ENCODE results near the gene EXOC1.

GRCh38 chr4:54154276-54154692, 54.3 kb downstream of the GSX2 start:
- PRO-cap = no peak

DNA sequence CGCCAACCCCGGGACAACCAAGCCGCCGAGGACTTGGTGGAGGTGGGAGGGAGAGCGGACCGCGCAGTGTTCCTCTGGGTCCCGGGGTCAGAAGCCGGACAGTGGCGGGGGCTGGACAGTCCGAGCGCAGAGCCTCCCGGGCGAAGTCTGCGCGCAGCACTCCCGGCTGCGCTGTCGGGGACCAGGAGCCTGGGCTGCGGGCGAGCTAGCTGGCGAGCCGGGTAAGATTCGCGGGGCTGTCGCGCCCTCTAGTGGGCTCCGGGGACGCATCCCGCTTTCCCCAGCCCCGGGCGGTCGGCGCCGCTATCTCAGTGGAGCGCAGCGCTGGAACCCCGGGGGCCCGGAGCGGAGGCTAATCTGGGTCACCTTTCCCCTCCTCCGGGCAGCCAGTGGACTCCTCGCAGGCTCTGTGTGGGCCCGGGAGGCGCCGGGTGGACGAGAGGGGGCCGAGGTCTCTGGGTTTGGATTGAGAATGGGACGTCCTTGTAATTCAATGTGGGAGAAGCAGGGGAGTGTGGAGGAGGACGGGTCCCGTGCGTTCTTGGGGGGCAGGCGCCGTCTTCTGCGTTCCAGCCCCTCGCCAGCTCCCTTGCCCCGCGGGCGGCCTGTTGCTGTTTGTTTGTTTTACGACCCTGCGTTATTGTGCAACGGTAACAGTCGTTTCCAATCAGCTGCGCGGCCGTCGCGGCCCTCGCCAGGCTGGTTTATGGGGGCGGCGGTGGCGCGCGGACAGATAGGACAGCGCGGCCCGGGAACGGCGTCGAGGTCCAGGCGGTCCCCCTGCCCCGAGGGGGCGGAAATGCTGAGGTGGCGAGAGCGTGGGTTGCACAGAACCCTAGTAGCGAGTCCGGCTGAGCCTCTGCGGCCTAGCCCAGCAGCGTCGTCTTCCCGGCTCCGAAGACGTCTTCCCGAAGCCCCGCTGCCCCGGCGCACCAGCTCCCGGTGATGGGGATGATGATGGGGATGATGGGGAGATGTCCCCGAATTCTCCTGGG, 4.4 kb downstream of the PDGFRA start:
- PRO-cap = no peak

DNA sequence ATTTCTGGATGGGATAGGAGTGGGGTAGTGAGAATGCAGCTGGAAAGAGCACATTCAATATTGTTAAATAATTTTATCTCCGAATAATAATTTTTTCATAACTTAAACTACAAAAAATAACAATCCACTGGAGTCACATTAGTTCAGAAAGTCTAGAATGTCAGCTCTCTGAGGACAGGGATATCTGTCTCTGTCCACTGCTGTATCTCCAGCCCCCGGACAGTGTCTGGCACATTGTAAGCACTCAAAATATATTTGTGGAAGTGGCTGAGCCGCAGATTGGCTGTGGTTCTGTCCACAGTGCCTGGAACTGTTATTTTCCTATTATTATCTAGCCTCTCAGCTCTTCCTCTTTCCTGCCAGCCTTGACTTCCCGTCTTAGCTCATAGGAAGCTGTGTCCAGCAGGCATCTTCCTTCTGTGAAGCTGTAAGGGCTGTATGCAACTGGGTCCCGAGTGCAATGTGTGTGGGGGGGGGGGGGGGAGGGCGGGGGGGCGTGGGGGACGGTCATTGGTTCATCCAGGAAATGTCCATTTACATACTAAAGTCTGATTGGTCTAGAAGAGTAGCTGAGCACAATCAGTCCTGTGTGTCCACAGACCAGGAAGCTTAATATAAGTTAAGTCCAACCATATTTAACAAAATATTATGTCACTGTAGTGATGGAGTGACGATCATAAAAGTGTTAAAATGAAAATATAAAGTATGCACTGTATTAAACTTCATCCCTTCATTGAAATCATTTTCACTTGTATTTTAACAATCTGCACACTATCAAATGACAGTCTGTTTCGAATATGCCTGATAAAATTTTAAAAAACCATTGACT, 210.7 kb downstream of the PDGFRA start:
- PRO-cap = bidirectional peak, plus-strand start at position 578 of the sequence, minus-strand start at position 468 of the sequence

- PRO-cap = no peak
Observed at GRCh38 chr4:54534902-54535308, 122.9 kb upstream of the KIT start.

DNA sequence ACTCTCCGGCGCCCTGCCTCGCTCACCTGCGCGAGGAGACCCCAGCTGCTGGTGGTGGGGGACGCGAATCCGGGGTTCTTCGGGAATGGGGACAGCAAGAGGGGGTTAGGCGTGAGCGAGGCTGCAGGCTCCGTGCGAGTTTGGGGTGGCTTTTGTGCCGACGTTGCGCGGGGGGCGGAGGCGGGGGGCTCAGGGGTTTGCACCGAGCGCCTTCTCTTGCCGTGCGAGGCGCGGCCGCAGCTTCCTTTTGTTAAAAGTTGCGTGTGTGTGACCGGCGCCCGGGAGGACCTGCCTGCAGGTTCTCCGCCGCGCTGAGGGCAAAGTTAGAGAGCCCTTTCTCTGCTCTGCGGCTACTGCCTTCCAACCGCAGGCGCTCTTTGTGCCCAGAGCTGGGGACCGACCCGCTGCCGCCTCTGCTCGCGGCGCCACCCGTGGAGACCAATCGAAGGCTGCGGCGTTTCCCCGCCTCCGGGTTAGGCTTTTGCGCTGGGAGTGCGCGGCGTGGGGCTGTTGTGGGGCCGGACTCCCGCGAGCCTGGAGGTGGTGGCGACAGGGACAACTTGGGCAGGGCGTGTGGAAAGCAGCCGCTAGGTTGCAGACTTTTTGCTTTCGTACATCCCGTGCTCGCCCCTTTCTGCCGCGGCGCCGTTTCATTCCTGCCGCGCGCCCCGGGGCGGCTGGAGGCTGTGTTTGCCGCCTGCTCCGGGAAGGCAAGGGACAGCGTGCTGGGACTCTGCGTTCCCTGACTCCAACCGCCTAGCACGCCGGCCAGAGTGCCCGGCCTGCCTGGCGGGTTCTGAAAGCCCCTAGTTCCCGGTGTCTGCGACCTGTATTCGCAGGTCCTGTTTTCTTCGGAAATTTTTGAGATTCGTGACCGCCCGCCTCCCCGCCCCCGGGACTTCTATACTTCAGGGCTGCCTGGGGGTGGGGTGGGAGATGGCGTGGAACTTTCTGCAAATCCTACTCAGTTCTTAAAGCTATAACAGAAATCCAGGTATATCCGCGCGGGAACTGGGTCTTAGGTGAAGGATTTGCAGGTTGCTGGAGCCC, 804 bp downstream of the KIT start:
- PRO-cap = no peak

DNA sequence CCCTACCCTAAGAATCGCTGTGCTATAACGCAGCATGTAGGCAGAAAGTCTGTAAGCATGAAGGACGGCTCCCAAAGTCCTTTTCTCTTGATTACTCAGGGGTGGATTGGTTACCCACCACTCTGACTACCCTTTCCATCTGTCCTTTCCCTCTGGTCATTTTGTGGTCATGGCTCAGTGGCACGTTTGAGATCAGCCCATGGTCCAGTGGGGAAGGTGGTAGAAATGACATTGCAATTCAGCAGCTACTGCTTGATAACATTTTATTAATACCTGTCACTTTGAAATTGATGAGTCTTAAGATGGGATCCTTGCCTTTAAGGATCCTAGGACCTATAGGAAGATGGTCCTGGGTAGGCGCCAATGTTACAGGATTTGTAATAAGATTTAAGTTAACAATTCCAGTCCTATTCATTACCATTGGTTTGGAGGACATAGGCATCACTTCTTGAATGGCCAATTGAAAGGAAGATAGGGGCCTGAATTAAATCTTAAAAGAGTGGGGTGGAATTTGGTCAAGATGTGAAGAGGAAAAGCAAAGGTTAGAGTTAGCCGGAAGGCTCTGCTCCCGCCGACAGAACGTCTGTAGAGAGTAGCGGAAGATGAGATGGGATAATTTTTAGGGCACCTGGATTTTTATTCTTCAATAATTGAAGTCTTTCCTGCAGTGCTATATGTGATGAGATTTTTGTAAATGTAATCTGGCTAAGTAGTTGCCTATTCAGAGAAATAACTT, 9.5 kb downstream of the KIT start:
- PRO-cap = no peak

GRCh38 chr4:54695383-54695745, 37.6 kb downstream of the KIT start:
- PRO-cap = no peak

DNA sequence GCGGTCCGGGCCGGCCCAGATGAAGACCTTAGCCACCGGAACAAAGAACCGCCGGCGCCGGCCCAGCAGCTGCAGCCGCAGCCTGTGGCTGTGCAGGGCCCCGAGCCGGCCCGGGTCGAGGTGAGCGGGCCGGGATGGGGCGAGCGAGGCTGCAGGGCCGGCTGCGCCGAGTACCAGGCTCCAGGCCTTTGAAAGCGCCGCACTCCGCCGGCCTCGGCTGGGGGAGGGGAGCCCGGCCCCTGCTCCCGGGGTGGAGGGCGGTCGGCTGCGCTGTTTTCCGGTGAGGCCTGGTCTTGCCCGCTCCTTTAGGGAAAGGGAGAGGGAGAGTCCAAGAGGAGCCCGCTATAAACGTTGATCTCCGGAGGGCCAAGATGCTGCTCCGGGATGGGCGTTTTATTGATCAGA, 522 bp downstream of the TMEM165 start:
- PRO-cap = bidirectional peak, plus-strand start at position 312 of the sequence, minus-strand start at position 177 of the sequence

- PRO-cap = bidirectional peak, plus-strand start at chr4:55853739, minus-strand start at chr4:55853480
Observed at GRCh38 chr4:55853386-55854662, at the start of gene EXOC1. Gene EXOC1, plus strand, starts transcription at chr4:55853648.

DNA sequence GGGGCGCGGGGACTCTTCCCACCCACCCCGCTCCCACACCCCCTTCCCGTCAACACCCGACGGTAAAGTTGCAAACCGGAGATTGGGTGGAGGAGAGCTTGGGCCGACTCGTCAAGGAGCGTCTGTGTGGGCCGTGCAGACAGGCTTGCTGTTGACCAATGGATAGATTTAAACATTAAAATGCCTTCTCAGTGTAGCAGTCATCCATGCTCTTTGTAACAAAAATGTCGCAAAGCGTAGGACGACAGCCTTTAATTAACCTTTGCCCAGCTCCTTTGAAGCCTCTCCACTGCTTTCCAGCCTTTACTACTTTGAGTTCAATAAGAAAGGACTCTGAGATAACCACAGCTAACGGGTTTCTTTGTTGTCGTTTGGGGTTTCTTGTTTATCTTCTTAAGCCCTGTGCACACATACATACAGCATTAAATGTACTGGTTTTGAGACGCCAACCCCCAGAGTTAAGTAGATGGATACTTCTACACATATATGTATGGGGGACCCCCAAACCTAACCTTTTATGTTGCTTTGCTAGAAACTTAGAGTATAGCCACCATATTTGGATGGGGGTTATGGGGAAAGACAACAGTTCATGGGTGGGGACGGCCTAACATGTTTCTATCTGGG, 579 bp downstream of the CEP135 start:
- PRO-cap = bidirectional peak, plus-strand start at position 302 of the sequence, minus-strand start at position 313 of the sequence

DNA sequence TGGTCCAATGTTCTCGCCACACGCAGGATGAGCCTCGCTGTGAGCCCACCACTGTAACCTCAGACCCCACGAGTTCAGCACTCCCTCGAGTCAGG, 288 bp upstream of the CRACD start:
- PRO-cap = no peak

- PRO-cap = no peak
Observed at GRCh38 chr4:56271861-56272586, 115.3 kb downstream of the AASDH start.

DNA sequence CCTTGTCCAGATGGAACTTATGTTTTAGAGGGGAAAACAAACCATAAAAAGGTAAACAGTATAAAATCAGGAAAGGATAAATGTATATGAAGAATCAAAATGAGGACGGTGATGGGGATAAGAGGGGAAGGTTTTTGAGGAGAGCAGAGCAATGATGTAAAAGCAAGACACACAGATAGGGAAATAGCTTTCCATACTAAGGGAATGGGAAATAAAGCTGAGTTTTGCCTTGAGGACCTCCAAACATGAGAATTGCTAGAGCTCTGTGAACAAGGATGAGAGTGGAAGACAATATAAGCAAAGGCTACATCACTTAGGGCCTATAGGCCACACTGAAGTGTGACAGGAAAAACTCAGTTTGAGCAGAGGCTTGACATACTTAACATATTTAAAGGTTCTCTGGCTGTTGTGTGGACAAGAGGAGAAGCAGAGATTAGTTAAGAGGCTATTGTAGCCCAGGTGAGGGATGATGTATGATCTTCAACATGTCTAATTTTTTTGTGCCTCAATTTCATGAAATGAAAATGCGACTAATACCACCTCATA, 5.3 kb upstream of the SRP72 start:
- PRO-cap = no peak

DNA sequence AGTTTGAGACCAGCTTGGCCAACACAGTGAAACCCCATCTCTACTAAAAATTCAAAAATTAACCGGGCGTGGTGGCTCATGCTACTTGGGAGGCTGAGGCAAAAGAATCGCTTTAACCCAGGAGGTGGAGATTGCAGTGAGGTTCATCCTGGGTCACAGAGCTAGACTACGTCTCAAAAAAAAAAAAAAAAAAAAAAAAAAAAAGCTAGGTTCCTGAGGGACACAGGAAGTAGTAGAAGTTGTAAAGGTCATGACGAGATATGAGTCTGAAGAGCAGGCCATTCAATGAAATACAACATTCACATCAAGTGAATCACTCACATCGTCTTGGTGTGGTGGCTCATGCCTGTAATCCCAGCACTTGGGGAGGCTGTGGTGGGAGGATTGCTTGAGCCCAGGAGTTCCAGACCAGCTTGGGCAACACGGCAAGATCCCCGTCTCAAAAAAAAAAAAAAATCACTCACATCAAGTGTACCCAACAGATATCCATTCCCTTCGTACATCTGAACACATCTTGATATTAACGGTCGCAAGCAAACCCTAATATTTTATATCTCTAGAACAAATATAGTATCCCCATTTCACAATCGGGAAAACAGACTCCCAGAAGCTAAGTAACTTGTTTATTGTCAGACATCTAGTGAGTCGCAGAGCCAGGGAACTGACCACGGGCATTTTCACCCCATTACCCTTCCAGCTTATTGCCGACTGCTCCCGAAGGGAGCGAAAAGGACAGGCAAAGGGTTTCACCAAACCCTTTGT, 930 bp upstream of the SRP72 start:
- PRO-cap = no peak

GRCh38 chr4:56491246-56491739, 14.3 kb upstream of the ARL9 start:
- PRO-cap = no peak

GRCh38 chr4:56757302-56758685, 63.7 kb downstream of the SPINK2 start:
- PRO-cap = bidirectional peak, plus-strand start at chr4:56757667, minus-strand start at chr4:56757573; bidirectional peak, plus-strand start at chr4:56757942, minus-strand start at chr4:56758021

- PRO-cap = no peak
Observed at GRCh38 chr4:56932139-56932588, 24.5 kb downstream of the REST start.

DNA sequence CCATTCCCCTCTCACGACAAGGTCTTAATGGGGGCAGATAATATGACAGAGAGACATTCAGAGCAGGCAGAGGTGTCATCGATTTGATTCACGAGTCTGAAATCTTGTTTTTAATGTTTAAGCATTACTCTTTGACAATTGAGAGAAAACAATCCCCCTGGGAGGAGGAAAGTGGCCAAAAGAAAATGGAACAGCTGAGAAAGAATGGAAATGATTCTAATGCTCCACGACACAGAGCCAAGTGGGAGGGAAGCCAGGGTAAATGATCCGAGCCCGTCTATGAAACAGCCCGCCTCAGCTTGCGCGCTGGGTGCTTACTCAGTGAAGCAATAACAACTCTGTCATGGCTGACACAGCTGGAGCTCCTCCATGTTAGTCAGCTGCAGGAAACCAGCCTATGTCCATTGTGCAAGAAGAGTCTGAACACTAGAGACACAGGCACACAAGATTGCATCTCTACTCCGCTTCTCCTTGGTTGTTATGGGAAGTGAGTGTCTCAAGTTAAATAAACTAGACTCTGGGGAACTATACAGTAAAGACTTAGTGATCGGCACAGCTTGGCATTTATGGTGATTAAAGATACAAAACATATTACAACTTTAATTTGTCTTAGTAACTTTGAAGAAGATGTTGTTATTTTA, 19.3 kb downstream of the NOA1 start:
- PRO-cap = no peak

DNA sequence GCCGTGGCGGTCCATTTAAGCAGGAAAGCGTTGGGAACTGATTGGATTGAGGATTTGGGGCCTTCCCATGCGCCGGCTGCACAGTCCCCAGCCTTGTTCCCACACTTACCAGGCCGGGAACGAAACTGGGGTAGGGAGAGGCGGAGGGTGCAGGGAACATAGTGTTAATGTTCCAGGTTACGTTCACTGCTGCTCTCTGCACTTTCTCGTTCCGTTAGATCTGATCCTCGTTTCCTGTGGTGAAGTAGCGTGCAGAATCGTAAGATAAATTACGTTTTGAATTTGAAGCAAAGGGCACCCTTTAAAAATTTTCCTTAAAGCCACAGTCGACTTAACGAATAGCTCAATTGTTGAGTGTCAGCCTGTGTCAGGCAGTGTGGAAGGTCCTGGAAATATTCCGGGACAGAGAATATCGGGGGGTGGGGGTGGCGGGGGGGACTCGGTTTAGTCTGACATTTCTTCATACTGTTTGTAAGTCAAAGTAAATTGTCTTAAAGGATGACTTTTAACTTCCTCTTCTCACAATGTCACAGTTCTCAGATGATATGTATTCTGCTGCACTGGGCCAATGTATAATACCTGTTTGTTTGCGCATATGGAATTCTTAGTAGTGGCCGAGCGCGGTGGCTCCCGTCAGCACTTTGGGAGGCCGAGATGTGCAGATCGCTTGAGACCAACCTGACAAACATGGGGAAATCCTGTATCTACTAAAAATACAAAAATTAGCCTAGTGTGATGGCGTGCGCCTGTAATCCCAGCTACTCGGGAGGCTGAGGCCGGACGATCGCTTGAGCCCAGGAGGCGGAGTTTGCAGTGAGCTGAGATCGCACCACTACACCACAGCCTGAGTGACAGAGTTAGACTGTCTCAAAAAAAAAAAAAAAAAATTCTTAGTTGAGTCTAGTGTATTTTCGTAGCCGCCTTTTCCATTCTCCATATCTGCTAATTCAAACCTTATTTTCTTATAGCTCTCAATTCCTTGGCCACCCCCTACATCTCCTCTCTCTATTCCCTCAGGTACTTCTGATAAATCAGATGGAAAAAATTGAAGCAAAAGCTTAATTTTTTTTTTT, 668 bp downstream of the POLR2B start:
- PRO-cap = unidirectional peak, minus-strand start at position 222 of the sequence

- PRO-cap = no peak
Observed at GRCh38 chr4:57021834-57022549, 43.3 kb downstream of the POLR2B start.

Measured in SEM (cell line).